Thyroid gland (tissue), 7 donors: ENCODE data around the genes B3GALT1 and CERS6.

- PRO-cap, 2 experiments: peak in 1 of 2 experiments; most common plus-strand start chr2:164808973 (in 1); most common minus-strand start chr2:164808899 (in 1)
- RAMPAGE, long total RNA, 5 experiments: no peak in any of the 5 experiments
These were observed 32.9 kb downstream of the COBLL1 start for GRCh38 chr2:164808657-164809155.

DNA sequence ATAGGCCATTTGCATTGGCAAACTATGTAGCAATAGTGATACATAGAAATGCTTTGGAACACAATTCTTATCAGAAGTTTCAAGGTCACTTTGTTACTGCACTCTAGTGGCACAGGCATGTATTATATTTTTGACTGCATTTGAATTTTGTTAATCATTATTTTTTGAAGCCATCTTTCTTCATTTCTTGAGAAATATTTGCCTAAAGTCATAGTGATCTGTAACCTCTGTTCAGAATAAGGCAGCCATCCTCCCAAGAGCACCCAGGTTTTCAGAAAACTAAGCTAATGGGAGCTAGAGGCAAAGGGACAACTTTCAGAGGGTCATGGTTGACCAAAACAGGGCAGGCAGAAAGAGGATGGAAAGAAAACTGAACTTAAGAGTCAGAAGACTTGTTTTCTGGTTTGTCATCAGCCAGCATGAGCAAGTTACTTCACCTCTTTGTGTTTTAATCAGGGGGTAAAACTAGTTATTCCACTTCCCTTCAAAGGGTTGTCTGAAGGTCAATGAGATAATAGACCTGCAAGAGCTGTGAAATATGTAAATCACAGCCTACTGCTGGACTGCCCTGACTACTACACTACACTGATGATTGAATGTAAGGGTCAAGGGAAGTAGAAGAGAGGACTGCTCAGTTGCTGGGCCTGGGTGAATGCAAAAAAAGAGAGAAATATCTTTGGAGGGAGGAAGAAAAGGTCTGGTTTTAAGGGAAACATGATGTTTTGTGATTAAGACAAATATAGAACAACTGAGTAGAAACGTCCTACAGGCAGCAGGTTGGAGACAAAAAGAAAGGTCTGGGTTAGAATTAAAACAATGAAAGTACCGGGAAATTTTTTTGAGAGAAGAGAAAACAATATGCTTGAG lies 41.4 kb downstream of the SLC38A11 start:
- PRO-cap, 2 experiments: peak in 1 of 2 experiments; most common plus-strand start position 601 of the sequence (in 1); most common minus-strand start position 281 of the sequence (in 1)
- RAMPAGE, long total RNA, 5 experiments: no peak in any of the 5 experiments

DNA sequence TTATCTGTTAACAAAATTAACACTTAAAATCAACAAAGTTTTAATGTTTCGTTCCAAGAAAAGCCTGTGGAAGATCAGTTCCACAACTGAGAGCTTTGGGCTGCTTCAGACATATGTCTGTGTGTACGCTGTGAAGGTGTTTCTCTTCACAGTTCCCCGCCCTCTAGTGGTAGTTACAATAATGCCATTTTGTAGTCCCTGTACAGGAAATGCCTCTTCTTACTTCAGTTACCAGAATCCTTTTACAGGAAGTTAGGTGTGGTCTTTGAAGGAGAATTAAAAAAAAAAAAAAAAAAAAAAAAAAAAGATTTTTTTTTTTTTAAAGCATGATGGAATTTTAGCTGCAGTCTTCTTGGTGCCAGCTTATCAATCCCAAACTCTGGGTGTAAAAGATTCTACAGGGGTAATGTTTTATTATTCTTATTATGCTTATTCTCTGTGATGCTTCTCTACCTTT lies 54.5 kb downstream of the SCN2A start:
- PRO-cap, 2 experiments: no peak in any of the 2 experiments
- RAMPAGE, long total RNA, 5 experiments: no peak in any of the 5 experiments

- PRO-cap, 2 experiments: peak in 2 of 2 experiments; most common plus-strand start chr2:165793362 (in 2); most common minus-strand start chr2:165793208 (in 1)
- RAMPAGE, long total RNA, 5 experiments: no peak in any of the 5 experiments
These were observed 901 bp downstream of the GALNT3 start for GRCh38 chr2:165792996-165793696.

- PRO-cap, 2 experiments: peak in 2 of 2 experiments; most common plus-strand start chr2:167292511 (in 2); most common minus-strand start chr2:167292885 (in 2)
- RAMPAGE, long total RNA, 5 experiments: no peak in any of the 5 experiments
These were observed at the start of gene B3GALT1 for GRCh38 chr2:167292307-167293378. Gene B3GALT1 (plus strand): TSS chr2:167293001.

DNA sequence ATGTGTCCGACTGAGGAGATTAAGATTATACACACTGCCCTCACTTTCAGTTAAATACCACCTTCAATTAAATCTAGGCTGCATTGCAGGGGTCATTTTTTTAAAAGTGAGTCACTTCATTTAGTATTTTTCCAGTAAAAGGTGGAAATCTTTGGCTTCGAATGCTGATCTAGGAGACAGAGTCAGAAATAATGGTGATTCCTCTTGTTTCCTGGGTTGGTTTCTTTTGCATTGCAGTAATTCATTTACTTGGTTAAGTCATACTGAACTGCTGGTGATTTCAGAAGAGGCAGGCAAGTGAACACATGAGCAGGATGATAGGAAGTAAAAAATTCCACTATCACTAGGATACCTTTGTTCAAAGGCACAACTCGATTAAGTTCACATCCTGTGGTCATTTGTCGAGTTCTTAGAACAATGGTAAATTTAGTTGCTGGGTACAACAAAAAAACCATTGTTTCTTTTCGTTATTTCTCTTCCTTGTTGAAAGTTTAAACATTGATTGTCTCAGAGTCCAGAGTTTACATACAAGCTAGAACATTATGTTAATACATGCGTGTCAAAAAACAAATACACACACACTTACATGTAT lies 26.5 kb downstream of the STK39 start:
- PRO-cap, 2 experiments: no peak in any of the 2 experiments
- RAMPAGE, long total RNA, 5 experiments: no peak in any of the 5 experiments

- PRO-cap, 2 experiments: no peak in any of the 2 experiments
- RAMPAGE, long total RNA, 5 experiments: no peak in any of the 5 experiments
These were observed 3.1 kb downstream of the STK39 start for GRCh38 chr2:168244133-168244876.

- PRO-cap, 2 experiments: no peak in any of the 2 experiments
- RAMPAGE, long total RNA, 5 experiments: no peak in any of the 5 experiments
These were observed 89.4 kb upstream of the STK39 start for GRCh38 chr2:168336622-168337284.

- PRO-cap, 2 experiments: no peak in any of the 2 experiments
- RAMPAGE, long total RNA, 5 experiments: no peak in any of the 5 experiments
These were observed 26.0 kb upstream of the CERS6 start for GRCh38 chr2:168430023-168430489.

DNA sequence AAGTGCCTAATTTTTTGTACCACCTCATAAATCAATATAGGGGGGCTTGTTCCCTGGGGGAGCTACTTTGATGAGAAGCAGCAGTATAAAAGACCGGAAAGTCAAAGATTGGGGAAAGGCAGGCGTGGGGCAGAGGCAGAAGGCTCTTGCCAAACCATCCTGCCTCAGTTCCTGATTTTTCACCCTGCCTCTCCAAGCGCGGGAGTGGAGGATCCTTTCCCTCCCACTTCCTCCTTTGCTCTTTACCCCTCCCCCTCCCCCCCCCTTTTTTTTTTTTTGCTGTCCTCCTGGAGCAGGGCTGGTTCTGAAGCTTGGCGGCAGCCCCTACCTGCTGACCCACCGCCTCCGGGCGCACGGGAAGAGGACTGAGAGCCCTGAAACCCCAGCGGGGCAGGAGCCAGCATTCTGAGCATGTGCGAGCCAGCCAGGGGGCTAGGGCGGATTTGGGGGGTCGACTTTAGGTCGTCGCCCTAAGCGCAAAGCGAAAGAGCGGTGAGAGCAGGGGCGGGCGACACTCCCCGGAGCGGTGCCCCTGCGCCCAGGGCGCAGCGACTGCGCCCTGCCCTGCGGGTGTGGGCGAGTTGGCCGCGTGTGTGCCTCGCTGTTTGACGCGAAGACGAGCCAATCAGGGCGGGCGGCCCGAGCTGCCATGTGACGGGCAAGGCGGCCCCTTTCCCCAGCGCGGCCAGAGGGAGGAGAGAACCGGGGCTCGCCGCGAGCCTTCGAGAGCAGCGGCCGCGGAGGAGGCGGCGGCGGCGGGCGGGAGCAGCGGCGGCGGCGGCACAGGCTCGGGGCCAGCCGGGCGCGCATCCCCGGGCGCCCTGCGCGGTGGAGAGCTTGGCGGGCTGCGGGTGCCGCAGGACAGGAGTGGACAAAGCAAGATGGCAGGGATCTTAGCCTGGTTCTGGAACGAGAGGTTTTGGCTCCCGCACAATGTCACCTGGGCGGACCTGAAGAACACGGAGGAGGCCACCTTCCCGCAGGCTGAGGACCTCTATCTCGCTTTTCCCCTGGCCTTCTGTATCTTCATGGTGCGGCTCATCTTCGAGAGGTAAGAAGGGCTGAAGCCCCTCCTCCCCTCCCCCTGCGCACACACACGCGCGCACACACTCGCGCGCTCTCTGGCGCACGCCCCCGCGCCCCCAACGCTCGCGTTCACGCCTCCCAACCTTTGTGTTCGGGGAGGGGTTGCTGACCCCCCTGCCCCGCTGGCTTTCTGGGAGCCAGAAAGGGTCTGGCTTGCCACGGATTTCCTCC lies at the start of gene CERS6:
Gene CERS6 (plus strand): TSS at position 705 of the 1,257 bp plus-strand sequence.
- PRO-cap, 2 experiments: peak in 2 of 2 experiments; most common plus-strand start position 679 of the sequence (in 2); most common minus-strand start position 556 of the sequence (in 2)
- RAMPAGE, long total RNA, 5 experiments: no peak in any of the 5 experiments

DNA sequence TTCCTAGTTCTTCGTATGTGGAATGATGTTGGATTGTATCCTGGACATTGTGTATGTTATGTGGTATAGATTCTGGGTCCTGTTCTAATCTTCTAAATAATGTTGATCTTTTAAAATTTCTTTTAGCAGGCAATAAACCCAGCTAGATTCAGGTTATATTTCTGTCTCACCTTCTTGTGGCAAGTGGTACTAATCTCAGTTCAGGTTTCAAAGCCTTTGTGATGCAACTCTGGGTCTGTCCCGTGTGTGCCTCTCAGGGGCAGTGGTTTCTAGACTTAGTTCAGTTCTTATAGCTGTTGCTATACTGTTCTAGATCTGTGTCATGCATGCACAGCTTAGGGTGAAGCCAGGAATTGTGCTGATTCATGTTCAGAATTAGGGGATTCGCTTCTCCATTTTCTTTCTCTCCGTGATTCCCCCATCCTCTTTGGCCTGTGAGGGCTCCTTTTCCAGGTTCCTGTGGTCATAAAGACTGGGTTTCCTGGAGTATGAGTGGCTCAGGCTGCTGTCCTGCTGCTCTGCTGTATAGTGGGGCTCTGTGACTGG lies 33.9 kb downstream of the CERS6 start:
- PRO-cap, 2 experiments: no peak in any of the 2 experiments
- RAMPAGE, long total RNA, 5 experiments: no peak in any of the 5 experiments

DNA sequence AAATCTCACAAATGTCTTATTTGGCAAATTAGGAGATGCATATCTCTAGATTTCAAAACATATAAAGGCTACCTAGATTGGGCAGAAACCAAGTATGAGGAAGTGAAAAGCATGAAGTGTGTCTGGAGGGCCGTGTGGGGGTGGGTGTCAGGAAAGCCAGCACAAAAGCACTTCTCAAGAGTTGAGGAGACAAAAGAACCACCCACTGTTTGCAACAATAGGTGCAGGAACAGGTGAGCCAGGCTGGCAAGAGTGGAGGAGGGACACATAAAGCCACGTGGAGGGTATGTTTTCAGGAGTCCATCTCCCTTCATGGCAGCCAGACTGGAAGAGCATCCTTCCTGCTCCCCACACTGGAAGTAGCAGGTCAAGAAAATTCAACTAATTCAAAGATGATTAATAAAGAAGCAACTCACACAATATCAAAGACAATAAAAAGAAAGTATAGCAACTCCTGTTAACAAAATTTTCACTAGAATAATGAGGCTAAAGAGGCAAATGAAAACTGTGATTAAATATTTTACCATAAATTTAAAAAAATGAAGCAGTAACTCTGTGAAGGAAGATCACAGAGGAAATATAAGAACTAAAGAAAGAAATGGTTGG lies 96.5 kb downstream of the CERS6 start:
- PRO-cap, 2 experiments: no peak in any of the 2 experiments
- RAMPAGE, long total RNA, 5 experiments: no peak in any of the 5 experiments

DNA sequence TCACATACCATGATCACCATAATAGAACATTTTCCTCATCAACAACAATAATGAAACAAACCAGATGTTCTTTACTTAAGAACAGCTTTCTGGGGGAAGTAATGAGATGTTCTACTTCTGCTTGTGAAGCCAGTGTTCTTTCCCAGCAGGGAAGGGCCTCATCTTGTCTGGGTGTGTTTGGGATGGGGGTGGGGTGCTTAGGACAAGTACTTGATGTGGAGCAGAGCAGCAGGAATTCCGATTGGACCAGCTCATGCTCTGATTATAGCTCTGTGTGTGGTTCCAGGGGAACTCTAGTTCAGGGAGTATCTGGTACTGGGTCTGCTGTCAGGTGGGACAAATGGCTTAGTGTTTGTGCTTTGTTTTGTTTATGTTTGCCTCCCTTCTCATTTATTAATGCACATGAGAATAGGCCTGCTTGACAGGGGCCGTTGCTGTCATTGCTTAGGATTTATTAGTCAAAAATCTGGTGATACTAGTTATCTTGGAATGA lies 162.9 kb upstream of the NOSTRIN start:
- PRO-cap, 2 experiments: no peak in any of the 2 experiments
- RAMPAGE, long total RNA, 5 experiments: no peak in any of the 5 experiments

GRCh38 chr2:168643830-168644477 lies 158.5 kb upstream of the NOSTRIN start:
- PRO-cap, 2 experiments: no peak in any of the 2 experiments
- RAMPAGE, long total RNA, 5 experiments: no peak in any of the 5 experiments

GRCh38 chr2:168734044-168734777 lies 68.2 kb upstream of the NOSTRIN start:
- PRO-cap, 2 experiments: no peak in any of the 2 experiments
- RAMPAGE, long total RNA, 5 experiments: no peak in any of the 5 experiments

GRCh38 chr2:168803982-168804815 lies 1.8 kb downstream of the NOSTRIN start:
- PRO-cap, 2 experiments: peak in 1 of 2 experiments; most common minus-strand start chr2:168804261 (in 1)
- RAMPAGE, long total RNA, 5 experiments: no peak in any of the 5 experiments

DNA sequence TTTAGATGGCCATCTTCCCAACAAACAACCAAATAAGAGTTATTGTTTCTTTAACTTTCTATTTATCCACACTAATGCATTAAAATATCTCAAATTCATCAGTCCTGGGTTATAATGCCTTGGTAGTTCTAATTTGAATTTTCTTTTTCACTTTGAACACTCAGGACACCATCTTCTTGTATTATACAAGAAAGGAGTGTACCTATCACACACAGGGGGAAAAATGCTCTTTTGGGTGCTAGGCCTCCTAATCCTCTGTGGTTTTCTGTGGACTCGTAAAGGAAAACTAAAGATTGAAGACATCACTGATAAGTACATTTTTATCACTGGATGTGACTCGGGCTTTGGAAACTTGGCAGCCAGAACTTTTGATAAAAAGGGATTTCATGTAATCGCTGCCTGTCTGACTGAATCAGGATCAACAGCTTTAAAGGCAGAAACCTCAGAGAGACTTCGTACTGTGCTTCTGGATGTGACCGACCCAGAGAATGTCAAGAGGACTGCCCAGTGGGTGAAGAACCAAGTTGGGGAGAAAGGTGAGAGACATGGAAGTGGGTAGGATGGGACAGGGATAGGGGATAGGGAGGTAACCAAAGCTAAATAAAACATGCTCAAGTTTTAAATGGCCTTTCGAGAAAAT lies 12.1 kb downstream of the DHRS9 start:
- PRO-cap, 2 experiments: no peak in any of the 2 experiments
- RAMPAGE, long total RNA, 5 experiments: no peak in any of the 5 experiments

- PRO-cap, 2 experiments: no peak in any of the 2 experiments
- RAMPAGE, long total RNA, 5 experiments: no peak in any of the 5 experiments
These were observed 38.5 kb downstream of the DHRS9 start for GRCh38 chr2:169107932-169108289.

DNA sequence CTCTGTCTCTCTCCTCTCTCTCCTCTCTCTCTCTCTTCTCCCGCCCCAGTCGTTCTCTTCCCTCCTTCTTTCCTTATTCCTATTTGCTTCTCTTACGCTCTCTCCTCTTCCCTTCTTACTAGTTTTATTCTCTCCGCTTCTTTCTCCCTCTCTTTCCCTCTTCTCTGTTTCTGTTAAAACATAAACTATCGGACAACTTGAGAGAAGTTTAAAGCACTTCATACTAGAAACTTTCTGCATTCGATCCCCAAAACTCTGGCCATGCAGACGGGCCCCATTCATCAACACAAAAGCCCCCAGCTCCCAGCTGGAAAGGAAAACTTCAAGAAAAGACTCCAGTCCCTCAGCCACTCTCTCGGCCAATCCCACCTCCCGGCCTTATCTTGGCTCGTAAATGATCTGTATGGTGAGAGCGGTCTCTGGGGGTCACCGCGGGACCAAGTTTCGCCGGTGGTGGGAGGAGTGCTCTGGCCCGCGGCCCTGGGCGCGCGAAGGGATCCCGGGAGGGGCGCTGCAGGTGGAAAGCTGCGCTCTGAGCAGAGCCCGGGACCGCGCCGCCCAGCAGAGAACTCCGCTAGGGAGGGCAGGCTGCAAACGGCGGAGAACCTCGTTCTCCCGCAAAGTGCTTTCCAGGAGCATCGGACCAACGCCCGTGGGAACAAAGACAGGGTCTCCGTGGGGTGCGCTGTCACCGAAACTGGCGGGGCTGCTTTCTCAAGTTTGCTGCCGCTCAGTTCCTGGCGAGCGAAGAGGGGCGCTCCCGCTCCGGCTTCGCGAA lies 753 bp downstream of the LRP2 start:
- PRO-cap, 2 experiments: peak in 2 of 2 experiments; most common plus-strand start position 239 of the sequence (in 1); most common minus-strand start position 396 of the sequence (in 1)
- RAMPAGE, long total RNA, 5 experiments: no peak in any of the 5 experiments

DNA sequence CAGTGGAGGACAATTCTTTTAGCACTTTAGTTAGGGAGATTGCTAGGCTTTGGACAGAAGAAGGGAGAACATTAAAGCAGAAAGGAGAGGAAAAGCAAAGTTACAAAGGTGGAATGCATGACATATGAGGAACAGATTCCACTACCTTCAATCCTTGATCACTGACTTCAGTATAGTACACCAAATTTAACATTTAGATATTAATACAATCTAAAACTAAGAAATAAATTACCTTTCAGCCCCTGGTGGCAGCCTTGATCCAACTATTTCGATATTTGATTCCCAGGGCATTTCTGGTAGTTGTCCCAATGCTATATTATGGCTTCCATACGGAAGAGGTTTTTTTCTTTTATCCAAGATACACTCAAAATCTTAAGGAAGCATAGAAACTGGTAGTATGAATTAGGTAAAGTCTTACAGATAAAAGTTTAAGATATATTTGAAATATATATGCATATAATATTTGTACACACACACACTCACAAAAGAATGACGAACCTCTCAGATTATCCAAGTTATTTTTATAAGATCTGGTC lies 21.7 kb downstream of the KLHL41 start:
- PRO-cap, 2 experiments: no peak in any of the 2 experiments
- RAMPAGE, long total RNA, 5 experiments: no peak in any of the 5 experiments